Cardiac atrium fibroblast (primary cell): Measurements from ENCODE around the genes ZNF225, ZNF226 and CEACAM16.

GRCh38 chr19:43623794-43624442 is 4.5 kb upstream of the ZNF428 start:
- RAMPAGE, long total RNA = no peak

DNA sequence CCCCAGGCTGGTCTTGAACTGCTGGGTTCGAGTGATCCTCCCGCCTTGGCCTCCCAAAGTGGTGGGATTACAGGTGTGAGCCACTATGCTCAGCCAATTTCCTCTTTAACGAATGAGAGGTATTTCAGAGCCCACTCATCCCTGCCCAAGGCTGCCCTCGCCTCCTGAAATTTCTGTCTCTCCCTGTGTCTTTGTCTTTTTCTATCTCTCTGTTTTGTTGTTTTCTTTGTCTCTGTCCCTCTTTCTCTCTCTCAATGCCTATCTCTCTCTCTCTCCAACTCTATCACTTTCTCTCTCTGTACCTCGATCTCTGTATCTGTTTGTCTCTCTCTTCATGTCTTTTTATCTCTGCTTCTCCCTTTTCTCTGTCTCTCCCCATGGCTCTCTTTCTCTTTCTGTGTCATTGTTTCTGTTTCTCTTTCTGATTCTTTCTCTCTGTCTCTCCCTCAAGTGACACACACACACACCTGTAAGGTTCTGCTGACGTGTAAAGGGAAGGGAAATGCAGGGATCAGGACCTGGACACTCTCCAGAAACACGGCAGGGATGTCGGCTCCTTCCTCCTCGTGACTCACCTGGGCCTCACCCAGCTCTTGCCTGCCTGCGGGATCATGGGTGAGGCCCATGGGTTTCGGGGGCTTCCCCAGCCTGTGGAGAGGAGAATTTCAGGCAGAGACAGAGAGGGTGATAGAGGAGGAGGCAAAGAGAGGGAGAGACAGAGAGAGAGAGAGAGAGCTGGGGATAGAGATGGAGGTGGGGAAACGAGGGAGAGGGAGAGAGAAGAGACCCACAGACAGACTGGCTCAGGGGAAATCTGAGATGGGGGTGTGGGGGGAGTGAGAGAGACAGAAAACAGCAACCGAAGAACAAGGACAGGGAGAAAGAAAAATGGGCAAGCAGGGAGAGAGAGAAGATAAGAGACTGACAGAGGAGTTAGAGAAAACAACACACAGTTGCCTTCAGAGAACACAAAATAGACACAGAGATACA is 5.4 kb upstream of the PLAUR start:
- RAMPAGE, long total RNA = no peak

DNA sequence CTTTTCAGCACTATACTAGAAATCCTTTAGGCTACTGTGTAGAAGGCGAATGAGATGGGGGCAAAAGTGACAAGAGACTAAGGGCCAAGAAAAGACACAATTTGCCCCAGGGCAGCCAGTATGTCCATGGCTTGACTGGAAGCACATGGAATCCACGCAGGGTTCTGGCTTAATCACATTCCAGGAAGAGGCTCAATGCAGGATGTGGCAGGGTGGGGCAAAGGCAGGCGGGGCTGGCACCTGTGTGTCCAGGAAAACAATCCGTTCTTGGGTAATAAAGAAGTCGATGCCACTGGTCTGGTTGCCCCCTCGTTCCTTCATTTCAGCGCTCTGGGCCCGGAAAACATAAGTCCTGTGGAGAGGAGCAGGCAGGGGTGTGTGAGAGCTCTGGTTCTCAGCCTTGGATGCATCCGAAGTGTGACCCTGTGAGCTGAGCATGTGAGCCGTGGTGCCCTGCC is 14.9 kb downstream of the SMG9 start:
- RAMPAGE, long total RNA = no peak

DNA sequence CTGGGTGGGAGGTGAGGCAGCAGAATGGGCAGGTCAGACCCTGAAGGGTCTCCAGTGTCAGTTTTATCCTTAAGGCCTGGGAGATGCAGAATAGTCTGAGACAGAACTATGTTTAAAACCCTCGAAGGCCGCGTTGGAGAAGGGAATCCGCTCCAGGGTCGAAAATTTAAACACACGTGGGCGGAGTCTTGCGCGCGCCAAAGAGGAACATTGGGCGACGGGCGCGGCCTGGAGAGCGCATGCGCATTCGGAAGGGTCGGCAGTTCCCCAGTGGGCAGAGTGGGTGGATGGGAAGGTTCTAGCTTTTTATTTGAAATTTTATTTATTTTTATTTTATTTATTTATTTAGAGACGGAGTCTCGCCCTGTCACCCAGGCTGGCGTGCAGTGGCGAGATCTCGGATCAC is 700 bp upstream of the SMG9 start:
- RAMPAGE, long total RNA = no peak

GRCh38 chr19:43756175-43756508 is 1.4 kb upstream of the SMG9 start:
- RAMPAGE, long total RNA = no peak

- RAMPAGE, long total RNA = no peak
These were observed 1.6 kb downstream of the KCNN4 start for GRCh38 chr19:43779093-43779751.

DNA sequence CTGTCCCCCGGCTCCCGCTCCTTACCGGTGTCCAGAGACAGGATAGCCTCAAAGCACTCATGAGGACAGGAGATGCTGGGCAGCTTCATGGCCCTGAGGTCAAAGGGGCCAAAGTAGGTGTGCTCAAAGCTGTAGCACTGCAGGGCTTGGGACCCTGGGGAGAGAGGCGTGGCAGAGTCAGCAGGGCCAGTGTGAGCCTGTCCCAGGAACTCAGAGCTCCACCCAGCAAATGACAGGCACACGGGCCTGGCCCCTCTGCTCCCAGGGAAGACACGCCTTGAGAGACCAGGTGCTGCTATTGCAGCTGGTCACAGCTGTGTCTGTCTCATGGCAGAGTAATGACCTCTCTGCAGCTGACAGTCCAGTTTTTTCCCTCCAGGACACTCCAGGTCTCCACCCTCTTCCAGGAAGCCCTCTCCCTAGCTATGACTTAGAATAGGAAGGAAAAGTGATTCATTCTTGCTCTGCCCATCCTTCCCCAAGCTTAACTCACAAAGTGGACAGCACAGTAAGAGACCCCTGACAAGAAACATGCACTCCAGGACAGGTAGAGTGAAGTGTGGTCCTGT is 2.5 kb downstream of the LYPD5 start:
- RAMPAGE, long total RNA = no peak

DNA sequence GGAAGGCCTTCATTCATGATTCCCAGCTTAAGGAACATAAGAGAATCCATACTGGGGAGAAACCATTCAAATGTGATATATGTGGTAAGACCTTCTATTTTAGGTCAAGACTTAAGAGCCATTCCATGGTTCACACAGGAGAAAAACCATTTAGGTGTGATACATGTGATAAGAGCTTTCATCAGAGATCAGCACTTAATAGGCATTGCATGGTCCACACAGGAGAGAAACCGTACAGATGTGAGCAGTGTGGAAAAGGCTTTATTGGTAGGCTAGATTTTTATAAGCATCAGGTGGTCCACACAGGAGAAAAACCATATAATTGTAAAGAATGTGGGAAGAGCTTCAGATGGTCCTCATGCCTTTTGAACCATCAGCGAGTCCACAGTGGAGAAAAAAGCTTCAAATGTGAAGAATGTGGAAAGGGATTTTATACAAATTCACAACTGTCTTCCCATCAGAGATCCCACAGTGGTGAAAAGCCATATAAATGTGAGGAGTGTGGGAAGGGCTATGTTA is 6.0 kb upstream of the ZNF230 start:
- RAMPAGE, long total RNA = no peak

- RAMPAGE, long total RNA = no peak
These were observed at the start of gene ZNF225 for GRCh38 chr19:44112732-44113904. Gene ZNF225, plus strand, starts transcription at chr19:44113399.

DNA sequence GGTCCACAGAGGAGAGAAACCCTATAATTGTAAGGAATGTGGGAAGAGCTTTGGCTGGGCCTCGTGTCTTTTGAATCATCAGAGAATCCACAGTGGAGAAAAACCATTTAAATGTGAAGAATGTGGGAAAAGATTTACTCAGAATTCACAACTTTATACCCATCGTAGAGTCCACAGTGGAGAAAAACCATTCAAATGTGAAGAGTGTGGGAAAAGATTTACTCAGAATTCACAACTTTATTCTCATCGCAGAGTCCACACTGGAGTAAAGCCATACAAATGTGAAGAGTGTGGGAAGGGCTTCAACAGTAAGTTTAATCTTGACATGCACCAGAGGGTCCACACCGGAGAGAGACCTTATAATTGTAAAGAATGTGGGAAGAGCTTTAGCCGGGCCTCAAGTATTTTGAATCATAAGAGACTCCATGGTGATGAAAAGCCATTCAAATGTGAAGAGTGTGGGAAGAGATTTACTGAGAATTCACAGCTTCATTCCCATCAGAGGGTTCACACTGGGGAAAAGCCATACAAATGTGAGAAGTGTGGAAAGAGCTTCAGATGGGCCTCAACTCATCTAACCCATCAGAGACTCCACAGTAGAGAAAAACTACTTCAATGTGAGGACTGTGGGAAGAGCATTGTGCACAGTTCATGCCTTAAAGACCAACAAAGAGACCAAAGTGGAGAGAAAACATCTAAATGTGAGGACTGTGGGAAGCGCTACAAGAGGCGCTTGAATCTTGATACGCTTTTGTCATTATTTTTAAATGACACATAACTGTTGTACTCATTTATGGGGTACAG is 9.2 kb upstream of the ZNF234 start:
- RAMPAGE, long total RNA = no peak

- RAMPAGE, long total RNA = no peak
These were observed 715 bp downstream of the ZNF234 start for GRCh38 chr19:44142018-44142520.

DNA sequence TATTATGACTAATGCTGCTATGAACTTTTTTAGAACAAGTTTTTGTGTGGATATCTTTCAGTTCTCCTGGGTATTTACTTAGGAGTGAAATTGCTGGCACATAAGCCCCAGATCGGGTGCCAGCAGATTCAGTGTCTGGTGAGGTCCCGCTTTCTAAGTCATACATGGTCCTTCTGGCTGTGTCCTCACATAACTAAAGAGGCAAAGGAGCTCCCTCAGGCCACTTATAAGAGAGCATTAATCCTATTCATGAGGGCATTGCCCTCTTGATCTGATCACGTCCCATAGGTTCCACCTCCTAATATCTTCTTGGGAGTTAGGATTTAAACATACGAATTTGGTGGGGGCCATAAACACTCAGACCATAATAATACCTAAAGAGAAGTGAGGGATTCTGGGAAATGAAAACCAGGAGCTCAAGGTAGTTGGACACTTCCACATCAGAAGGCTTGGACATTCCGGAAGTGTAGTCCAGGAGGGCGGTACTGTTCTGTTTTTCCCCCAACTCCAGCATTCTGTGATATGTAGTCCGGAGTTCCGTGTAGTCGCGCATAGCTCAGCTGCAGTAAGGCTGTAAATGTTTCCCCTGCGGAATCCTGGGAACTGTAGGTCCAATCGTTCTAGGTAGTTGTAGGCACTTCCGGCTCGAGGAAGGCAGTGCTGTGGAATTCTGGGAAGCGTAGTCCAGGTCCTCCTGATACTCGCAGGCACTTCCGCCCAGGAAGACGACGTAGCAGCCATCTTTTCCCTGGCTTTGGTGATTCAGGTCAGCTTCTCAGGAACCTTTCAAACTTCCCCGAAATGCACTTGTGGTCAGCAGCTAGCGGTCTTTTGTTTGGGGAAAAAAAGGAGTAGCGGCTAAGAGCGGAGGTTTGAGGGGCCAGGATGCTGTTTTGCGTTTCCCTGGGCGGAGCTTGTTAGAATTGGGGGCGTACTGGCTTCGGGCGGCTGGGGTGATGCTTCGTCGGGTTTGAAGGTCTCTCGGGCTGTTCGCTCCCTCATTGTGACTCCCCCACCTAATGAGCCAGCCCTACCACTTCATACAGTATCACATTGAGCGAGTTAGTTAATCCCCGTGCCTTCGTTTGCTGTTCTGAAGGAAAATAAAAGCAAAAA is at the start of gene ZNF226:
ZNF226 (plus strand) TSS at position 724 of the 1,116 bp plus-strand sequence.
- RAMPAGE, long total RNA = start-site peak on the plus strand centred at position 734 of the sequence, 13 bp wide, 132 and 22 reads in 2 replicates

DNA sequence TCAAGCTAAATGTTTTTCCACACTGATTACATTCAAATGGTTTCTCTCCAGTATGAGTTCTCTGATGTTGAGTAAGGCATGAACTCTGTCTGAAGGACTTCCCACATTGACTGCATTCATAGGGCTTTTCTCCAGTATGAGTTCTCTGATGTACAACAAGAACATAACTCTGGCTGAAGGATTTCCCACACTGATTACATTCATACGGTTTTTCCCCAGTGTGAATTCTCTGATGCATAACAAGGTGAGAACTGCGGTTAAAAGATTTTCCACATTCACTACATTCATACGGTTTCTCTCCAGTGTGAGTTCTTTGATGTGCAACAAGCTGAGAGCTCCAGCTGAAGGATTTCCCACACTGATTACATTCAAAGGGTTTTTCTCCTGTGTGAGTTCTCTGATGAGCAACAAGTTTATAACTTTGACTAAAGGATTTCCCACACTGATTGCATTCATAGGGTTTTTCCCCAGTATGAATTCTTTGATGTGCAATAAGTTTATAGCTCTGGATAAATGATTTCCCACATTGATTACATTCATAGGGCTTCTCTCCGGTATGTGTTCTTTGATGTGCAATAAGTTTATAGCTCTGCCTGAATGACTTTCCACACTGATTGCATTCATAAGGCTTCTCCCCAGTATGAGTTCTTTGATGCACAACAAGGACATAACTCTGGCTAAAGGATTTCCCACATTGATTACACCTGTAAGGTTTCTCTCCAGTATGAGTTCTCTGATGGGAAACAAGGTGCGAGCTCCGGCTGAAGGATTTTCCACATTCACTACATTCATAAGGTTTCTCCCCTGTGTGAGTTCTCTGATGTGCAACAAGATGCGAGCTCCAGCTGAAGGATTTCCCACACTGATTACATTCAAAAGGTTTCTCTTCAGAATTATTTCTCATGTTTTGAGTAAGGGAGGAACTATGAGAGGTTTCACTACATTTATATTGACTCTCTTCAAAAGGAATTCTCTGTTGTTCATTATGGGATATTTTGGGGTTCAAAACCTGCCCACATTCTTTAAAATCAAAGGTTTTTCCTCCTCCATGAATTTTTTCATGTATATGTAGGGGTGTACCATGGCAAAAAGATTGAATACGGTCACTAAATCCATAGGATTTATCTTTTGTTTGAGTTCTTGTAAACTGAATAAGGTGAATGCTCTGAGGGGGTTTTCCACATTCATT is 23.4 kb downstream of the ZNF180 start:
- RAMPAGE, long total RNA = no peak

DNA sequence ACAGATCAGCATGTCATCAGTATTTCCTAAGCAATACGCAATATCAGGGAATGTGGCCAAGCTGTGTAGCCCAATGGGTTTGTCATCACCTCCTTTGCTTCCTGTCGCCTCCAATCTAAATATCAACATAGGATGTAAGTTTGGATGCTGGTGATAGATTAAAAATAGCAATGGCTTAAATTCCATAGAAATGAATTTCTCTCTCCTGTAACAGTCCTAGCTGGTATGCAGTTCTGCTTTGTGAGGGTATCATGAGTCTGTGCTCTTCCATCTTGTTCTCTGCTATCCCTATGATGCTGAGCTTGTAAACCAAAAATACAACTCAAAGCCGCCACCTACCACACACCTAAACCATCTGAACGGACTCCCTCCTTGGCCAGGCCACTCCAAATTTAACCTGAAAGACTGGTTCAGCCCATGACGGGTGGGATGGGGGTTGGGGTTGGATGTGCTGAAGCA is 10.0 kb upstream of the IGSF23 start:
- RAMPAGE, long total RNA = no peak

GRCh38 chr19:44626000-44626714 is 12.8 kb downstream of the IGSF23 start:
- RAMPAGE, long total RNA = no peak

DNA sequence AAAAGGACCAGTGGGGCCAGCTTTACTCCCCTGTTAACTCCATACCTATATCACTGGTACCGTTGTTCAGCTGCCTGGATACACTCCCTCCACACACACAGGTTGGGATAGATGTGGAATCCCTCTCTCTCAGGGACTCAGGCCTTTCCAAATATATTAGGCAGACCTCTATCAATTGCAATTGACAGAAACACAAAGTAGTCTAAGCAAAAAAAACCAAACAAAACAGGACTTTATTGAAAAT is 13.3 kb upstream of the CEACAM19 start:
- RAMPAGE, long total RNA = no peak

DNA sequence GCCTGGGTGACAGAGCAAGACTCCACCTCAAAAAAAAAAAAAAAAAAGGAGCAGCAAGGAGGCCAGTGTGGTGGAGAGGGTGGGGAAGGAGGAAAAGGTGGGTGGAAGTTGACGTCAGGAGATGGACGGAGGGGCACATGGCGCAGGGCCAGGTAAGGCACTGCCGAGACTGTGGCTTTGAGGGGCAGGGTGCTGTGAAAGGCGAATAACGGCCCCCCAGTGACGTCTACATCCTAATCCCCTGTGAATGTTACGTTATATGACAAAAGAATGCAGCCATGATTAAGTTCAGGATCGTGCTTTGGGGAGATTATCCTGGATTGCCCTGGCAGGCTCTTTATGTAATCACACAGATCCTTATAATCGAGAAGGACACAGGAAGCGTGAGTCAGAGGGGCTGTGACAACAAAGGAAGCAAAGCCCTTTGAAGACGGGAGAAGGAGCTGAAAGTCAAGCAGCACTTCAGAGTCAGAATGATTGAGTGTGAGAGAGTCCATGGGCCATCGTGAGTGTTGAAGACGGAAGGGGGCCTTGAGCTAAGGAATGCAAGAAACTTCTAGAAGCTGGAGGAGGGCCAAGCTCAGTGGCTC is 13.7 kb downstream of the CEACAM19 start:
- RAMPAGE, long total RNA = no peak

- RAMPAGE, long total RNA = no peak
These were observed at the start of gene CEACAM16 for GRCh38 chr19:44699098-44699297. Gene CEACAM16, plus strand, starts transcription at chr19:44699151.

- RAMPAGE, long total RNA = no peak
These were observed 7.0 kb upstream of the BCL3 start for GRCh38 chr19:44741112-44742336.

- RAMPAGE, long total RNA = no peak
These were observed 1.2 kb upstream of the CBLC start for GRCh38 chr19:44776382-44777051.